Parotid gland (tissue), 1 donor: Measurements from ENCODE around the genes CES2, CES3, TMEM208 and AGRP.

DNA sequence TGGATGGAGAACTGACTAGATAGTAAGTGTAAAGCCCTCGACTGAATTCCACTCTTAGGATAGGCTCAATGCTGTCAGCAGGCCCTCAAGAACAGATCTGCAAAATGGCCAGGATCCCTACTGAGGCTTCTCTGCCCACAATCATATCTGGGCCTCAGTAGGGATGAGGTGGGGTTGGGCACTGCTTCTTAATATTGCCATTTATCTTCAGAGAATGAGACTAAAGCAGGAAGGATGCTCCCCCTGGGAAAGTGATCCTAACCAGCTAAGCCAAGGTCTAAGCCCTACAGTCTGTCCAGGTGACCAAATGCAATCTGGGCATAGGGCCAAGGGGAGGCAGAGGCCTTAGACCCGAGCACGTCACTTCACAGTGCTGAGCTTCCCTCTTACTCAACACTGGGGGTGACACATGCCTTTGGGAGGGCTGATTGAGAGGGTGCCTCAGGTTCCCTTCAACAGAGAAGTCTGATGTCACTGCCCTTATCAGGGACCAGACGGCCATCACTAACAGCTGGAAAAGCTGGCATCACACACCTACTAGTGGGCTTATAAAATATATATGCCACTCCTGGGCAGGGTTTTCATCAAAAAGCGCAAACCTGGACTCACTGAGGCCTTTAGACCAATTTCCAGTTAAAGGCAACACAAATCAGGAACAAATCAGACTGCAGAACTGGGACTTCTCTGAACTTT is 4.1 kb downstream of the CIAO2B start:
- PRO-cap = no peak

- PRO-cap = no peak
Measured at GRCh38 chr16:66931787-66932447, 2.3 kb downstream of the CIAO2B start.

DNA sequence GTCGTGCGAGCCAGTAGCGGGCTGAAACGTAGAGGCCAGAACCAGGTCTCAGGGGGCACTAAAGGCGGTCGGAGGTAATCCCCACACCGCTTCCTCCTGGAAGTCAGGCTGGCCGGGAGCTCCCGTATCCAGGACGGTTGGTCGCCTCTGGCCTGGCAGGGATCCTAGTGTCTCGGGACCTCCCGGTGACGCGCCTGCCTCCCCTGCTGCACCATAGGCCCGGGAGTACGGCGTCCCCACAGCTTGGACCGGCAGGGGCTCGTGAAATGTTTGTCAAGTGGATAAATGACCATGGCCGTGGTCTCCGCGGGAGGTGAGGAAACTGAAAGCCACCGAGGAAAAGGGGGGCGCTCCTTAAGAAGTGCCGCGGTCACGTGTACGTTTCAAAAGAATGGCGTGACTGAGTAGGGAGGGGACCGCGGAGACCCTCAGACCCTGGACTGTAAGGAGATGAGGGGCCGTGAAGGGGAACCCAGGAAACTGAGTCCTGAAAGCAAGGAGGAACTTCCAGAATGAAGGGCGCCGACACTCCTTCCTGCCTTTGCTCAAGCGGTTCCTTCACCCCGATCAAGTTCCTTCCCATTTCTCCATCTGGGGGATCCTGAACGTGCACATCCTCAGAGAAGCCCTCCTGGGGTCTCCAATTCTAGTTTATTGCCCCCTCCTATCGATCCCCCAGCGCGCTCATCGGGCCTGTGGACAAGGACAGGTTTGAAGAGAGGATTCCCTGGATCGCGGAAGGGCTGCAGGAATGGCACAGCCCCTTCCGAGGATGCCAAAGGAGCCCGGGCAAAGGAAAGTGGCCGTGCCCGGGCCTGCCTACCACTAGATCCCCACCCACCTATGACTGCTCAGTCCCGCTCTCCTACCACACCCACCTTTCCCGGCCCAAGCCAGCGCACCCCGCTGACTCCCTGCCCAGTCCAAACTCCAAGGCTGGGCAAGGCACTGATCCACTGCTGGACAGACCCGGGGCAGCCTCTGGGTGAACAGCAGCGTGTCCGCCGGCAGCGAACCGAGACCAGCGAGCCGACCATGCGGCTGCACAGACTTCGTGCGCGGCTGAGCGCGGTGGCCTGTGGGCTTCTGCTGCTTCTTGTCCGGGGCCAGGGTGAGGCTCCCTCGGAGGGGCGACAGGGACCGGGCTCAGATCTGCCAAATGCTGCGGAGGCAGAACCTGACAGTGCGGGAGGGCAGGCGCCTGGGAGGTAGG is at the start of gene CES2:
Gene CES2, plus strand, starts transcription at position 916 of the 1,213 bp plus-strand sequence.
- PRO-cap = unidirectional peak, plus-strand start at position 921 of the sequence

DNA sequence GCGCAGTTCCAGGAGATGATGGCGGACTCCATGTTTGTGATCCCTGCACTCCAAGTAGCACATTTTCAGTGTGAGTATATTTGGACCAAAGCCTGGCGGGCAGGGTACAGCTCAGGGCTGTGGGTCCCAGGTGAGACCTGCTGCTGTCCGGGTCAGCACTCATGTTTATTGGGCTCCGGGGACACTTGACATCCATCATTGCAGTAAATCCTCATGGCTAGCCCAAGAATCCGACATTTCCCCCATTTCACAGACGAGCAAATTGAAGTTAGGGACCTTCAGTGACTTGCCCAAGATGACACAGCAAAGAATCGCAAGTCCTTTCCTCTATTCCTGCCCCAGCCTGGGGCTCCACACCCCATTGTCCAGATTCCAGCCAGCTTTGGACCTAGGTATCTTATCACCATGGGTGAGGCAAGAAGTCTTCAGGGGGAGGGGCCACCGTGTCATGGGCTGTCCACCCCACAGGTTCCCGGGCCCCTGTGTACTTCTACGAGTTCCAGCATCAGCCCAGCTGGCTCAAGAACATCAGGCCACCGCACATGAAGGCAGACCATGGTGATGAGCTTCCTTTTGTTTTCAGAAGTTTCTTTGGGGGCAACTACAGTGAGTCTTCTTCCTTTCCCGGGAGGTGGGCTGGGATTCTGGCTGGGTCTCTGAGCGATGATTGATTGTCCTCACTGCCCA is 7.0 kb downstream of the CES2 start:
- PRO-cap = no peak

GRCh38 chr16:66960971-66961653 is at the start of gene CES3:
Gene CES3, plus strand, starts transcription at chr16:66961266.
- PRO-cap = no peak

- PRO-cap = no peak
Measured at GRCh38 chr16:67013455-67014926, 15.0 kb upstream of the CBFB start.

DNA sequence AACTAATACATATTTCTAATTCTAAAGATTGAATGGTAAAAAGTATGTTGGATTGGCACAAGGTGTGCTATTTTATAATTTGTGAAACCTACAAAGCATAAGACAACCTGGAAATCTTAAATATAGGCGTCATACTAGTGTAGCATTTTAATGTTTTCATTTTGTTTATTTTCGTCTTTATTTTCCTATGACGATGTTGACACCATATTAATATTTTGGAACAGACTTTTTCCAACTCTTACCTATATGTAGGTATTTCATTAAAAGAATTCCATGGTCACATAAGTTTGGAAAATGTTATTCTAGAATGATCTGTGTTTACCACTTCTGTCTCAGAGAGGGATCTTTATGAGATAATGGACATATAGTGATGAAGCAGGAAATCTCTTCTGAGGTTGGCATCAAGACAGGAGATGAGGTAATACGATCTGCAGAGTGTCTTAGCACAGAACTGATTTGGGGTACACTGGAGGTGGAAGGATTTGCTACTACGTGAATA is 5.3 kb downstream of the CBFB start:
- PRO-cap = no peak

GRCh38 chr16:67165282-67166088 is 940 bp downstream of the HSF4 start:
- PRO-cap = no peak

DNA sequence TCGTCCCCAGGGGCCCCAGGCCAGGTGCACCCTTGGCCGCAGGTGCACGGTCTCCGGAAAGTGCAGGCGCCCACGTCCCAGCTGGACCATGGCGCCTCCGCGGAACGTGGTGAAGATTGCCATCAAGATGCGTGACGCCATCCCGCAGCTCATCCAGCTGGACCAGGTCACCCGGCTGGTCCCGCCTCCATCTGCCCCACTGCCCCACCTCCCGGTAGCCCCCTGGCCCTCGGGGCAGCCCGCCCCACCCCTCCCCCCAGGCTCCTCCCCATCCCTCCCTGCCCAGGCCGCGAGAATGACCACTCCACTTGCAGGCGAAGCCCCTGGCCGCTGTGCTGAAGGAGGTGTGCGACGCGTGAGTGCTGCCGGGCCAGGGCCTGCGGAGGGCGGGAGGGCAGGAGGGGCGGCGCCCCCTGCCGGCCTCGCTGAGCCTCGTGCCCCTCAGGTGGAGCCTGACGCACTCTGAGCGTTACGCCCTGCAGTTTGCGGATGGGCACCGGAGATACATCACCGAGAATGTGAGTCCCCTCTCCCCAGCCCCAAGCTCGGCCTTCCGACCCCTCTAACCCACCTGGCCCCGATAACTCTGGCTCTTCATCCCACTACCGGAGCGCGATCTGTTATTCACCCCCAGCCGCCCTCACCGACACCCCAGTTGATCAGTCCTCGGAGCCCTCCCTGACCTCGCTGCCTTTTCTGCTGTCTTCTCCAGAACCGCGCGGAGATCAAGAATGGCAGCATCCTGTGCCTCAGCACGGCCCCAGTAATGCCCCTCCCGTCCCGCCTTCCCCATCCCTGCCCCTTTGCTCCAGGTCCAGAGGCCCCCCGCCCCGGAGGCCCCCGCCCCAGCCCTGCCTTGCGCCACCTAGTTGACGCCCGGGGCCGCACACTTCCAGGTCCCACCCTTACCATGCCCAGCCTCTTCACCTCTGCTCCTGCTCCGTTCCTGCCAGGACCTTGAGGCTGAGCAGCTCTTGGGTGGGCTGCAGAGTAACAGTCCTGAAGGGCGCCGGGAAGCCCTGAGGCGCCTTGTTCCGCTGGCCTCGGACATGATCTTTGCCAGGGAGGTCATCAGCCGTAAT is 649 bp downstream of the ELMO3 start:
- PRO-cap = no peak

DNA sequence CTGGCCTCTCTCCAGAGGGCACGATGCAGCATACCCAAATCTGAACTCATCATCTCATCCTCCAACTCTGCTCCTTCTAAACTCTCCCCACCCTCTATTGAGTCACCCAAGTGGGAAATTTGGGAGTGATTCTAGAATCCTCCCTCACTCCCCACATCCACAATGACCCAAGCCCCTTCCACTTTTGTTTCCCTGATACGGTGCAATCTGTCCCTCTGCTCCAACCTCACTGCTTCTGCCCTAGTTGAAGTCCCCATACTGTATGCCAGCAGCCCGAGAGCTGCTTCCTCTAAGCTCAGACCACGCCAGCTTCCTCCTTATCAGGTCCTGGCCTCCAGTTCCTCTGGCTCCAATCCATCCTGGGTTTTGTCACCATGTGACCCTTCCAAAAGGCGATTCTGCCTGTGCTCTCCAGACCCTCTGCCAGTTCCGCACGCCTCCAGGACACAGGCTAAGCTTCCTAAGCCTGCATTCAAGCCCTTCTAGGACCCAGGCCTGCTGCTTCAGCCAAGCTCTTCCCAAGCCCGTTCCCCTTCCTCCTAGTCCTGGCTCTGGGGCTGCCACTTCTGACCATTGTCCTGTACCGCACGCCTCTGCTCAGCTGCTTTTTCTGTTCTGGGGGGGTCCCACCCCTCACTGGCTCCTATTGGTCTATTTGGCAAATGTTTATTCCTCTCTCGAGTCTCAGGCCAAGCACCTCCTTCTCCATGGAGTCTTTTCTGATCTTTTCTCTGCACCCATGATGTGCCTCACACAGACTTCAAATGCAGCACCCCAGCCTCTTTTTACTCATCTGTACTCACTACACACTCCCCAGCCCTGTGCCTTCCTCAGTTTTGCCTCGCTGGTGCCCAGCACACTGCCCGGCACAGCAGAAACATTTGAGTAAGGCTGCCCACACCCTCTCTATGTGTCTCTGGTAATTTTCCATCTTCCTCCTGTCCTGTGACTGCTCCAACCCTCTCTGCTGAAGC is 9.8 kb upstream of the TMEM208 start:
- PRO-cap = no peak

- PRO-cap = bidirectional peak, plus-strand start at chr16:67227140, minus-strand start at chr16:67227022
Measured at GRCh38 chr16:67226247-67227222, at the start of gene TMEM208. Gene TMEM208, plus strand, starts transcription at chr16:67227130.

- PRO-cap = no peak
Measured at GRCh38 chr16:67301163-67301659, 21.9 kb downstream of the PLEKHG4 start.

DNA sequence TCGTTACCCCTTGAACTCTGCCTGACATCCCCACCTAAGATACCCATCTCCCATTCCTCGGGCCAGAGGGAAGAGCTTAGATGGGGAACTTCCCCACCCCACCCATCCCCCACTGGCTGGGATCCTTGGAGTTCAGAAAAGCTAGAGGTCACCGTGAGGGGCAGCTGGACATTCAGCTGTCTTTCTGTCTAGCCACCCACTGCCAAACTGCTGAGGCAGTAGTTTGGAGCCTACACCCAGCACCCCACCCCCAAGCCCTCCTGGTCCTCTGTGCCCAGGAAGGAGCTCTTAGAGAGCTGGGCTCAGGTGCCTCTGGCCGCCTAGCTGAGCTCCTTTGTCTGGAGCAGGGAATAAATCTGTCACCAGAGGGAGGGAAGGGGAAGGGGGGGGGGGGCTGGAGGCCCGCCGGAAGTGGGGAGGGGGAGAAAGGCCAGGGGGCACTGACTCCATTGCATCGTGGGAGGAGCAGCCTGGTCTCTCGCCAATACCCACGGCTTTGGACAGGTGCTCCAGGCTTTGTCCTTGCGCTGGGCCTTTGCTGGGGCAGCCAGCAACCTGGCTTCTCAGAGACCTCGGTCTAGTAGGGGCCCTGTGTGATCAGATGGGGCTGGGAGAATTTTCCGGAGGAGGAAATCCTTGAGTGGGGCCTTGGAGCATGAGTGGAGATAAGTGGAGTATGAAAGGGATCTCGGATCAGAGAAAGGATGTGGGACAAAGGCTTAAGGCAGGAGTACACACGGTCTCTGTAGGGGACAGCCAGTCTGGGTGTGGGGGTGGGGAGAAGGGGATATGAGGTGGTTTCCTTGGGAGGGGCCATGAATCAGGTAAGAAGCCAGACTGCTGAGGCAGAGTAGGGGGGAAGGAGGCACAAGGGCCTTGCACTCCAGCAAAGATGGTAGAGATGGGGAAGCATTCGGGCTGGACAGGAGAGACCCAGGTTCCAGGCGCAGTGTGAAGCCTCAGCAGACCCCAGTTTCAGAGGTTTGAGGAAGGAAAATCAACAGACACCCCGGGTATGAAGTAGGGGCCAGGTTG is 1.3 kb downstream of the HSD11B2 start:
- PRO-cap = no peak

DNA sequence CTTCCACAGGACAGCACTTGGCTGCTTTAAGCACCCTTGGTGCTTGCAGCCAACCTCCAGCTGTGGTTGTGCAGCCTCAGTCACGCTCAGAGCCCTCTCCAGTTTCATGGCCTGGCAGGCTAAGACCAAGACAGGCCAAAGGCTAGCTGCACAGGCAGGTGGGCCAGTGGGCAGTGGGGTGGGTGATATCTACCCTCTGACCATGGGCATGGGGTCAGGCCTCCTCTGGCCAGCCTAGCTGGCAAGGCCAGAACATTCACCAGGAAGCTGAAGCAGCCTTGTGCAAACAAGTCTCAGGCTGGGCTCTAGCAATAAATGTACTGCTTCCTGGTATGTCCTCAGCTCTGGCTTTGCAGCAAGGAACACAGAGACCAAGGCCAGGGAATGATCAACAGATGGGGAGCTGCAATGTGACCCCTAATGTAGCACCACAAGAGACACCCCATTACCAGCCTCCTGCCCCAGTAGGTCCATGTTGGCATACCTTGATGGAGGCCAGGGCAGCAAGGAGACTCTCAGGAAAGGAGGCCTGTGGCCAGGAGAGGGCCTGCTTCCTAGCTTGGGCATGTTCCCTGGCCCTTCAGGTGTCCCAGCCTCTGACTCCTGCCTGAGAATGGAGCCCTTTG is 20.9 kb downstream of the HSD11B2 start:
- PRO-cap = no peak

GRCh38 chr16:67458001-67458570 is 22.9 kb downstream of the ATP6V0D1 start:
- PRO-cap = no peak

DNA sequence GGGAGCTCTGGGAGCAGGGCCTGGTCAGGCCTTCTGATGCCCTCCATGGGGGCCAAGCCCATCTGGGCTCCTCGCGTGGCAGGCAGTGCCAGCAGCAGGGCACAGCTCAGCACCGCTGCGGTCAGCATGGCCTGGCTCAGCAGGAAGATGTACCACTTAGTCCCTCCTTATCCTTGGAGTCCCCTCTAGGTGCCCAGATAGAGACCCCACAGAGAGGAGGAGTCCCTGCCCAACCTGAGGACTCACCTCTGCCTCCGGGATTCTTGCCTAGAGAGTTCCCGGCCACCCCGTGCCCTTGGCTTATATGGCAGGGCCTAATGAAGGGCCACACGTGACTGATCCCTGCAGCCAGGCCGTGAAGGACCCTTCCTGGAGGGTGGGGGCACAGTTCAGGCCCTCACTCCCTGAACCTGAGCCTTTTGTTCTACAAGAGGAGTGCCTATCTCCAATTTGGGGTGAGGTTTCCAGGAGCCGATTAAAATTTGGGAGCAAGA is at the start of gene AGRP:
Gene AGRP, minus strand, starts transcription at position 277 of the 494 bp plus-strand sequence.
- PRO-cap = no peak

- PRO-cap = no peak
Measured at GRCh38 chr16:67504241-67504898, 21.0 kb upstream of the AGRP start.

- PRO-cap = no peak
Measured at GRCh38 chr16:67541248-67542374, 13.0 kb downstream of the RIPOR1 start.

GRCh38 chr16:67571090-67571370 is 8.7 kb downstream of the CTCF start:
- PRO-cap = no peak

DNA sequence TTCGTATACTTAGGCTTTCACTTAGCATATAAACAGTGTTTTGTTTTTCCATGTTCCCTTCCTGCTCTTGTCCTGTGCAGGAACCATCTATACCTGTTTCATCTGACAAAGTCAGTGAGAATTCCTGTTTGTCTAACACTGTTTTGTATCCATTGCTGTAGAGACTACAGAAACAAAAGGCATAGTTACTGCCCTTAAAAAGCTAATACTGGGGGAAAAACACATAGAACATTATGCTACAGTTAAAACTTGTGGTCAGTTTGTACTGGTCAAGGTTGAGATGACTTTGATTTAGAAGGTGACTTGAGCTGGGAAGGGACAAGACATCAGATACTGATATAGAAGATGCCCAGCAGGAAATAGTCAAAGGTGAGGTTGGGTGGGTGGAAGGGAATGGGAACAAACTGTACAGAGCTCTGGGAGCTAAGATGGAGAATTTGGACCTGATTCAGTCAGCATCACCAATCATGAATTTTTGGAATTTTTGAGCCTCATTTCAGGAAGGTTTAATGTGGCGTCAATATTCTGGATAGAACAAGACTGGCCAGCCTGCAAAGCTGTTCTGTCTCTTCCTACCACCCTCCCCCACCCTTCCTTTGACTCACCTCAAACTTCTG is 32.4 kb downstream of the CTCF start:
- PRO-cap = no peak